ENCODE results near the genes PFKFB4 and SLC26A6.

DNA sequence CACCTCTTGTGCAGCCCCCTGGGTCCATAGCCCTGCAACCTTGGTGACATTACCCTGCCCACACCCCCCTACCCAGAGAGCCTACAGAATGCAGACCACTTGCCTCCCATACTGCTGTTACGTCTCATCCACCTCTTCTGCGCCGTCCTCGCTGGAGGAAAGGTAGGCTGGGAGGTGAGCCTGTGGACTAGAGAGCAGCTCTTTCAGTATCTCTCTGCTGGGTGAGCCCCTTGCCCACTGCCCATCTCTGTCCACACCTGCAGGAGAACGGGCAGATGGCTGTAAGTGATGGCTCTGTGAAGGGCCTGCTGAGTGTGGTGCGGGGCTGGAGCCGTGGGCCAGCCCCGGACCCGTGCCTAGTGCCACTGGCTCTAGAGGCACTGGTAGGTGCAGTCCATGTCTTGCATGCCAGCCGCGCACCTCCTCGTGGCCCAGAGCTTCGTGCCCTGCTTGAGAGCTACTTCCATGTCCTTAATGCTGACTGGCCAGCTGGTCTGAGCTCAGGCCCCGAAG lies 11.7 kb downstream of the NBEAL2 start:
- RRBS, result no CpG with 5 or more reads among the region's 14 CpGs

GRCh38 chr3:47000810-47001605 lies 21.5 kb downstream of the NBEAL2 start:
- RRBS, result no CpG with 5 or more reads among the region's 23 CpGs

GRCh38 chr3:47018778-47019558 lies 39.5 kb downstream of the NBEAL2 start:
- RRBS, result no CpG with 5 or more reads among the region's 3 CpGs

GRCh38 chr3:47123874-47124663 lies 39.8 kb downstream of the SETD2 start:
- RRBS, result no CpG with 5 or more reads among the region's 6 CpGs

GRCh38 chr3:47165007-47165335 lies 1.1 kb upstream of the SETD2 start:
- RRBS, result no CpG with 5 or more reads among the region's 13 CpGs

- RRBS, result no CpG with 5 or more reads among the region's 1 CpG
Observed at GRCh38 chr3:47228010-47228498, 54.5 kb downstream of the KIF9 start.

GRCh38 chr3:47250630-47251071 lies 31.9 kb downstream of the KIF9 start:
- RRBS, result no CpG with 5 or more reads among the region's 3 CpGs

DNA sequence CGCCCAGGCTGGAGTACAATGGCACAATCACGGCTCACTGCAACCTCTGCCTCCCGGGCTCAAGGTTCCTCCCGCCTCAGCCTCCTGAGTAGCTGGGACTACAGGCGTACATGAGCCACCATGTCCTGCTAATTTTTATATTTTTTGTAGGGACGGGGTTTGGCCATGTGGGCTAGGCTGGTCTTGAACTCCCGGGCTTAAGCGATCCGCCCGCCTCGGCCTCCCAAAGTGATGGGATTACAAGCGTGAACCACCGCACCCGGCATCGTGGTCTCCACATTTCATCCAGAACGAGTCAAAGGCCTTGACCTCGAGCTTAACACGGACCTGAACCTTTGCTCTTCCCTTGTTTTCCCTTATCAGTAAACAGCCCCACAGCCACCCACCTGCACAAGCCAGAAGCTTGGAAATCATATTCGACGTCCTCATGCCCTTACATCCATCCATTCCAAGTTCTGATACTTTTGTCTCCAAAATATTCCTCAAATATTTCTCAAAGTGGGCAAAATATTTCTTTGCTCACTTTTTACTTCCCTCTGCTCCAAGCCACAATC lies 1.3 kb upstream of the PTPN23 start:
- RRBS, result no CpG with 5 or more reads among the region's 20 CpGs

GRCh38 chr3:47409229-47409864 lies 28.5 kb downstream of the PTPN23 start:
- RRBS, result no CpG with 5 or more reads among the region's 26 CpGs

DNA sequence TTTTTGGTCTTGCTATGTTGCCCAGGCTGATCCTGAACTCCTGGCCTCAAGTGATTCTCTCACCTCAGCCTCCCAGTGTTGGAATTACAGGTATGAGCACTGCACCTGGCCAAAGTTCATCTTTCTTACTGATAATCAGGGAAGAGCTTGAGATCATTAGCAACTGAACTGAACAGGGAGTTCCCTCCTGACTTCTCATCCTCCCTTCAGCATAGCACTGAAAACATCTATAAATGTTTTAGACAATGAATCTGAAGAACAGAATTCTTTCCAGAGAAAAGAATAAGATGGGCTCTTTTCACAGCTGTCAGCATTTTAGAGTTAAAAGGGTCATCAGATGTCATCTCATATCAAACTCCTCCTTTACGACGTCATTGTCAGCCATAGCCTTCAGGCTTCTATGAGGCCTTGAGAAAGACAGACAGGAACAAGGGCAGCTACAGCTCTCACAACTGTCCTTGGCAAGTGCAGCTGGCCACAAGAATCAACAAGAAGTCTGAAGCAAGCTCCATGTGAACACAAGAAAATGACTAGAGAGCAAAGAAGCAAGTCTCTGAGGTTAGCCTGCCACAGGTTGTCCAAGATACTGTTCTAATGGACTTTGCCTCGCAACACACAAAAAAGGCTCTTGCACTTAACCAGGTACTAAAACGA lies 33.7 kb downstream of the SCAP start:
- RRBS, result no CpG with 5 or more reads among the region's 4 CpGs

DNA sequence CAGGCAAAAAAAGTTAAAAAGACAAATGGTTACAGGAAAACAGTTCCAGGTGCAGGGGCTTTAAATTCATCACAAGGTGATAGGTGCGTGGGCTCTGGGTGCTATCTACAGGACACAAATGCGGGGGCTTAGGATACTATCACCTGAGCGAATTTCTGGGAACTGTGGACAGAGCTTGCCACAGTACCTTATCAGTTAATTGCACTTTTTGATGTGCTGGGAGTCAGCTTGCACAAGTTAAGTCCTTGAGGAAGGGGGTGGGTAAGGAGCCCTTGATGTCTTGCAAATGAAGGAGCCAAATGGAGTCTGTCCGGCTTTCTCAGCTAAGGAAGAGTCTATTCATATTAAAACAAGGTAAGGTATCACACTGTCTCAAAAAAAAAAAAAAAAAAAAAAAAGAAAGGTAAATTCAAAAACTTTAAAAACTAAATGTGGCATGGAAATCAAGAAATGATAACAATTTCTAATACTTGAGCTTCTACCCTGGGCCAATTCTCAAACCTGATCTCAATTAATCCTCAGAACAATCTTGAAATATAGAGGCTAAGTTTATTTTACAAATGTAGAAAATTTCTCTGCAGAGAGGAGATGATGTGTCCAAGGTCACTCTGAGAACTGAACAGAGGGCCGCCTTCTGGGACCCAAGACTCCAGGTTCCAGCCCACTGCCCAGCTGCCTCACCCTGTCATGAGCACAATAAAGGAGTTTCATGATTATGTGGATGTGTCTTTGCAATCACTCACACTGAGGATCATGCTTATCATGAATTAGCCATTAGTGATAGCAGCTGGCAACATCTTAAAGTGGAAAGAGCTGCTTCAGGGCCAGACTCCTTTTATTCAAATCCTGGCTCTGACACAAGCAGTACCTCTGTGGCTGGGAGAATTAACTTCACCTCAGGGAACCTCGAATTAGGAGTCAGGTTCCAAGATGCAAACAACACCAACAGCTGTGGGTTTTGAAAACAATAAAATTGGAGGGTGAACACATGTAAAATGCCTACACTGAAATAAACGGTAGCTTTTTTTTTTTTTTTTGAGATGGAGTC lies 6.3 kb upstream of the SCAP start:
- RRBS, result no CpG with 5 or more reads among the region's 7 CpGs

GRCh38 chr3:47700967-47702139 lies 80.3 kb downstream of the SMARCC1 start:
- RRBS, result no CpG with 5 or more reads among the region's 17 CpGs

- RRBS, result no CpG with 5 or more reads among the region's 9 CpGs
Observed at GRCh38 chr3:47890139-47891190, 87.5 kb downstream of the DHX30 start.

DNA sequence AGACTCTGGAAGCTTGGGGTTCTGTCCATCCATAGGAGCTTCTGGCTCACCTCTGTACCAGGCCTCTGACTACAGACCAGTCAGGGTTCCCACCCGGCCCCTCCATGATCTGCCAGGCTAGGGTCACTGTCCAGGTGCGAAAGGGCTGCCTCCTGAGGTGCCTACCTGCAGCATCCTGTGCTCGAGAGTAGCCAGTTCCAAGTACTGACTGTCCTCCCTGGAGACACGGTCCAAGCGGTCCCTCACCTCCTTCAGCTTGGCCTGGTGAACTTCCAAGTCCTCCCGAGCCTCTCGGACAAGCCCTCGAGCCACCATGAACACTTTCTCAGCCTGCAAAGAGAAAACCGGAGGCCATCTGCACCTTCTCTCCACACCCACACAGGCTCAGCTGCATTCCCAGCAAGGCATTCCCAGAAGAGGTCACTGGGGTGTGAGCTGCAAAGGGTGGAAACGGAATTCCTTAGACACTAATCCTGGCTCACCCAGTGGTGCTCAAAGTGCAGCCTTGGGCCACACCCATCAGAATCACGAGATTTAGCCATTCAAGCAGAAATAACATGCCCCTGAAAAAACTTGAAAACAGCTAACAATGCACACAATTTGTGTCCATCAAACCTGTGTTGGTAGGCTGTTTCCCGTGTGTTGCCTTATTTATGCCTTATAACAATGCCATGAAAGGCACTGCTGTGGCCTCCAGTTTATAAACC lies 3.8 kb upstream of the PLXNB1 start:
- RRBS, result no CpG with 5 or more reads among the region's 12 CpGs

- RRBS, result no CpG with 5 or more reads among the region's 9 CpGs
Observed at GRCh38 chr3:48464988-48465457, 1.0 kb upstream of the TREX1 start.

DNA sequence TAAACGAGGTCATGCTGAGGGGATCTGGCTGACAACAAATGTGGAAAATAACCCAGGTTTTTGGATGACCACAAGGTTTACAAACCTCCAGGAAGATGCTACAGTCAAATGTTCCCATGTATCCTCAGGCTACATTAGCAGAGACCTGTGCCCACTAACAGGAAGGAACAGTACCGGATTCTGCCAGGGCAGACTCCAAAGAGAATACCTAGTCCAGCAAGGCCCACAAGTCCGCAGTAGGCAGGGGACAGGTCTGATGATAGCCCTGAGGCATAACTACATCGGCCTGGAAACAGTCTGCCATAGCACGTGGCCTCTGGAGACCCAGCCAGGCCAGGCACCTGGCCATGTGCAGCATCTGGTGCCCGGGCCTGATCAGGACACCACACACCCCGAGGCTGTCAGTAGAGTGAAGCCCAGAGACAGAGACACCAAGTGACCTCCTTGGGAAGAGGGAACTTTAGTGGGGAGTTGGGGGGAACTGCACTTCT lies 1.4 kb downstream of the SHISA5 start:
- RRBS, result no CpG with 5 or more reads among the region's 7 CpGs

DNA sequence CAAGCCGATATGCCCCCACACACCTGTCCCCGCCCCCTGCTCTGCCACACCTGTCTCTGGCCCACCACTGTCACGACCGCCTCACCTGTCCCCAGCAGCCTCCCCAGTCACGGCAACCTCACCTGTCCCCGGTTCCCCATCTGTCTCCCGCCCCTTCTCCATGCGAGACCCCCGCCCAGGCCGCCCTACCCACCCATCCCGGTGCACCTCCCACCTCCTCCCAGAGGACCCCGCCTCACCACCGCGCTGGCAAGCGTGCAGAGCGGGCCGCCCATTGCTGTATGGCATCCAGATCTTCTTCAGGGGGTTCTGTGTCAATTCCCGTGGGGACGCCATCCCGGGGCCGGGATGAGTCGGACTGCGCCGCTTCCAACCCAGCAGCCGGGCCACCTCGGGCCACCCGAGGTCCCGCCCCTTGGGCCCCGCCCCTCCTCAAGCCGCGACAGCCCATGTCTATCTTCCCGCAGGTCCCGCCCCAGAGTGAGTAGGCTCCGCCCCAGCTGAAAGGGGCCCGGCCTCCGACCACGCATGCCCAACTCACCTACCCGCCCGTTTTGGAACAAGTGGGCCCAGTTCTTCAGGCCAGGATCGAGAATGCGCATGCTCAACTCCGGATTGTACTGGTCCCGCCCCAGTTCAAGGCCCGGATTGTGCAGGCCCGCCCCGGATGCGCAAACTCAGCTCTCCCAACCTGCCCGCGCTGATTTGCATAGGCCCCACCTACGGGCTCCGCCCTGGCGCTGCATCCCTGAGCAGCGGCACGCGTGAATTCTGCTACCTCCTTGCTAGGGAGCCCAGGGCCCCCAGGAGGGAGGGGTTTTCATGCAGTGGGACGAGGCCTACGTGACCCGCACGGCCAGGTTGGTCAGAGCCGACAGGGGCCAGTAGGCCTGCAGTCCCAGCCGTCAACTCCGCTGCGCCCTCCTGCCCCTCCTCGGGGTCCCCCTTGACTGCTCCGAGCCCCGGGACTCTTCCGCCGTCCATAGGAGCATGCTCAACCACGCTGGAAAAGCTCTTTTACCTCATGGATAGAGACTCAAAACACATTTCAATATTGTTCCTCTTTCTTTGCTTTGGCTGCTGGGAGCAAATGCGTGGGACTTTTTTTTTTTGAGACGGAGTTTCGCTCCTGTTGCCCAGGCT lies at the start of gene PFKFB4:
TSS of gene PFKFB4 (minus strand) at position 362 of the 1,143 bp plus-strand sequence.
- RRBS, result under 1% methylated on average over 13 of the region's 72 CpGs

- RRBS, result no CpG with 5 or more reads among the region's 7 CpGs
Observed at GRCh38 chr3:48558129-48558532, 1.5 kb upstream of the PFKFB4 start.

DNA sequence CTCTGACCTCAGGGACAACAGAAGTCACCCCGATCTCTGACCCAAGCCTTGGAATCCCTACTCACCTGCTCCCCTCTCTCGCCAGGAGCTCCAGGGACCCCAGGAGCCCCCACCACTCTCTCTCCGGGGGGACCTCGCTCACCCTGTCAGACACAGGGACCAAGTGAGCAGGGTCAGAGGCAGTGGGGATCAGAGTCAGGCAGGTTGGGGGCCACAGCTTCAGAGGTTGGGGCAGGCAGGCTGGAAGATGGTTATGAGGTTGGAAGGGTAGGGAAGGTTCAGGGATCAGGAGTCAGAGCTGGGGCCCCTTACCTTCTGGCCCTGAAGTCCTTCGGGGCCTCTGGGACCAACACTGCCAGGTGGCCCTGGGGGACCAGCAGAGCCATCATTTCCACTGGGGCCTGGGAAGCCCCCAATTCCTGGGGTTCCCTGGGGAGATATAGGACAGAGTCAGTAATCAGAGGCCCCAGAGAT lies 3.1 kb upstream of the UCN2 start:
- RRBS, result no CpG with 5 or more reads among the region's 5 CpGs

DNA sequence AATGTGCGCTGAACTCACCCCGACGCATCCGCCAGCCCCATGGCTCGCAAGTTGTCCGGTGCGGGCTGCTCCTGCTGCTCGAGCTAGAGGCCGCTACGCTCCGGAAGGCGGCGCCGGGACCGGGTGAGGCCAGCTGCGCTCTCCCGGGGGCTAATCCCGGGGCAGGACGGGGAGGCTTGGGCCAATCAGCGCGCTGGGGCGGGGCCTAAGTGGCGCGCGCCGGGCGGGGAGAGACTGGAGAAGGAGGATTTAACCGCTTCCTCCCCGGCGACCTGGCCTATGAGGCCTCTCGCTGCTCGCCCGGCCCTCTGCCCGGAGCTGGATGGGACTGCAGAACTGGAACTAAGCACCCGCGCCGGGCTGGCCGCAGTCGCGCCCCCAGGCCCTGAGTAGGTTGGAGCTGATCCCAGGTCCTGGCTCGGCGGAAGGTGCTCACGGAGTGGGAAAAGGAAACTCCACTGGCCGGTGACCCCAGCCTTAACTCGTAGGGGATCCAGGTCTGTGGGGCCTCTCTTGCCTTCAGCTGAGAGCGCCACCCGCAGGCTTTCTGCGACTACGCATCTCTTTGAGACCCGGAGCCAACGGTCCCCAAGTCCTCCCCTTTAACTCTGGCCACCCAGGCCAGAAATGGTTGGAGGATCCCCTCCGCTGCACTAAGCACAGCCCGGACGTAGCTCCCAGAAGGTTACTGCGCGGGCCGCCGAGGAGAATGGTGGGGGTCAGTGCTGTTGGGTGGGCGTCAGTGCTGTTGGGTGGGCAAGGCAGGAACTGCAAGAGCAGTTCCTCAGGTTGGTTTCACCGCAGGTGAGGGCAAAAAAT lies at the start of gene SLC26A6:
TSS of gene SLC26A6 (minus strand) at position 109 of the 819 bp plus-strand sequence.
- RRBS, result 4% methylated on average over 33 of the region's 60 CpGs

Measured in BE2C (cell line).